Kidney epithelial cell (primary cell): ENCODE data around the genes CEBPE, SLC22A17 and EFS.

- RAMPAGE, long total RNA: no peak
- RRBS: 92% methylated on average over 1 of the region's 11 CpGs
Observed at GRCh38 chr14:23119120-23119995, at the start of gene CEBPE. Gene CEBPE (minus strand): TSS chr14:23119255.

- RAMPAGE, long total RNA: no peak
- RRBS: no CpG with 5 or more reads among the region's 8 CpGs
Observed at GRCh38 chr14:23121295-23121886, 2.3 kb upstream of the CEBPE start.

DNA sequence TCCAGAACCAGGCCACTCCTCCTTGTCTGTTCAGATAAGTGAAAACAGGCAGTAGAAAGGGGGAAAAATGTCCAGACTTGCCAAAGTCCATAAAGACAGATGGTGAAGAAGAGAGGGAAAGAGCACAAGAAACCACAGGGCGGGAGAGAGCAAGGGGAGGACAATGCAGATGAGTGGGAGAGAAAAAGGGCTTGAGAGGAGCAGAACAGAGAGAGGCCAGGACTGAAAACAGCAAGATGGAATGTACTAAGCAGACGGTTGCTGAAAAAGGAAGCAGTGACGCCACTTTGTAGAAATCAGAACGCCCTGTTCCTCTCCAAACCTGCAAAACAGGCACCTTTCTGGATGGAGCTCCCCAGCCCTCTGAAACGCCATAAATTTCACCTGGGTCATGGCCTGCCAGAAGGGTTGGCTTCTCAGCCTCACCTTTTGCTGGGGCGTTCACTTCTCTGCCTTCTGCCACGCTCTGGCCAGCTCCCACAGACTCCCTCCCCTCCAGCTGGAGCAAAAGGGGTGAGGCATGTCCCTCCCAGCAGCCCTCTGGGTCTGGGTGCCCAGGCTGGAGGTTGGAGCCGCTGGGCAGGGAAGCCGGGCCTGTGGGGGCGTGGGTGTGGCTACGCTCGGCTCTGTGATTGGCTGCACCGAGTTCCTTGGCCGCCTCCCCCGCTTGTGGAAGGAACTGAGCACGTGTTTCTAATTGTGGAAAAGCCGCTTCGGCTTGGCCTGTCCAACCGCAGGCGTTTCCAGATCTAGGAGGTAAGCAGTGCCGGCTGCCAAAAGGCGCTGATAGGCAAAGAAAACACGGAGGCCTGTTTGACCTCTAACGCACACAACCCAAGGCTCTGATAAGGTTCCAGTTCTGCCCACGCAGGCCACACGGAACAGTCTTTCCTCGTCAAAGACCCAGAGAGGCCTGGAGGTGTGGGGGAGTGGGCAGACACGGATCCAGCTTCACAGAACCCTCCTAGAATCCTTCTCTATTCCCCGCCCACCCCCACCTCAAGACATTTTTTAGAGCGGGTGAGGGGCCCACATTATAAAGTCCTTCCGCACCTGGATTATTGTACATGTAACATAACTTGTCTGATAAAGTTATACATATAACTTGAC lies 29.3 kb downstream of the SLC7A8 start:
- RAMPAGE, long total RNA: no peak
- RRBS: no CpG with 5 or more reads among the region's 31 CpGs

- RAMPAGE, long total RNA: no peak
Observed at GRCh38 chr14:23245214-23245677, 7.5 kb downstream of the RNF212B start.

- RAMPAGE, long total RNA: no peak
- RRBS: no CpG with 5 or more reads among the region's 7 CpGs
Observed at GRCh38 chr14:23275294-23275968, 10.5 kb downstream of the HOMEZ start.

DNA sequence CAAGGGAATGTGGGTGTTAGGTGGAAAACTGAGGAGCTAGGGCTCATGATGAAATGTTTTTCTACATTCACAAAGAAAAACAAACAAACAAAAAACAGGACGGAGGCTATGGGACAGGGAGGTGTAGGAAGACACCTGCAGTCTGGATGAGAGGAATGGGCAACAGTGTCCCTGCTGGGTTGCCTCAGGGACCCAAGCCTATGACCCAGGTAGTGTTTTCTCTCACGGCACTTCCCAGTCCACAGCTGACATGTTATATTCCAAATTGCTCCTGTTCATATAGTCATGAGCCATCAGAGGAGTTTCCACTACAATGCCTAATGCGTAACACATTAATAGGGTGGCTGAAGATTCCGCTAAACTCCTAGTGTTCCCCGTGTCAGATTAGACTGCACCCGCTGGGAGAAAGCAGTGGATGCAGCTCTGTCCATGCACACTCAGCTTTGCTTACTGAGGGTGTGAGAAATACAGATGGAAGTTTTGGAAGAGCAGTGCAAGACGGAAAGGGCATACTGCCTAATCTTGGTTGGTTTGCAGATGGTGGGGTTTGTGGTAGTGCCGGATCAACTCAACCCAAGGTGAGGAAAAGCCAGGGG lies 5.7 kb downstream of the PPP1R3E start:
- RAMPAGE, long total RNA: no peak
- RRBS: no CpG with 5 or more reads among the region's 8 CpGs

DNA sequence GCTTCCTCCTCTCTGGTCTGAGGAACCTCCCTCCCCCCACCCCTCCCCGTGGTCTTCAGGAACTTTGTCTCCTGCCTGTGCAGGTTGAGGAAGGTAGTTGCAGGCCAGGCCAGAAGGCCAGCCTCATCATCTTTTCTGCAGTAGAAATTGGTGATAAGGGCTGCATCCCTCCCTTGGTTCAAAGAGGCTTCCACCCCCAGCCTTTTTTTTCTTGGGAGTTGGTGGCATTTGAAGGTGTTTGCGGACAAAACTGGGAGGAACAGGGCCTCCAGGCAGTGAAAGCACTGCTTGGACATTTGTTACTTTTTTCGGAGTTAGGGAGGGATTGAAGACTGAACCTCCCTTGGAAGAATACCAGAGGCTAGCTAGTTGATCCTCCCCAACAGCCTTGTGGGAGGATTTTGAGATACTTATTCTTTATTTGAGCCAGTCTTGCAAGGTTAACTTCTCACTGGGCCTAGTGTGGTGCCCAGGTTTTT lies 3.1 kb downstream of the PABPN1 start:
- RAMPAGE, long total RNA: no peak
- RRBS: no CpG with 5 or more reads among the region's 3 CpGs

- RAMPAGE, long total RNA: no peak
- RRBS: 1% methylated on average over 8 of the region's 60 CpGs
Observed at GRCh38 chr14:23352296-23353302, at the start of gene SLC22A17. Gene SLC22A17 (minus strand): TSS chr14:23352887.

DNA sequence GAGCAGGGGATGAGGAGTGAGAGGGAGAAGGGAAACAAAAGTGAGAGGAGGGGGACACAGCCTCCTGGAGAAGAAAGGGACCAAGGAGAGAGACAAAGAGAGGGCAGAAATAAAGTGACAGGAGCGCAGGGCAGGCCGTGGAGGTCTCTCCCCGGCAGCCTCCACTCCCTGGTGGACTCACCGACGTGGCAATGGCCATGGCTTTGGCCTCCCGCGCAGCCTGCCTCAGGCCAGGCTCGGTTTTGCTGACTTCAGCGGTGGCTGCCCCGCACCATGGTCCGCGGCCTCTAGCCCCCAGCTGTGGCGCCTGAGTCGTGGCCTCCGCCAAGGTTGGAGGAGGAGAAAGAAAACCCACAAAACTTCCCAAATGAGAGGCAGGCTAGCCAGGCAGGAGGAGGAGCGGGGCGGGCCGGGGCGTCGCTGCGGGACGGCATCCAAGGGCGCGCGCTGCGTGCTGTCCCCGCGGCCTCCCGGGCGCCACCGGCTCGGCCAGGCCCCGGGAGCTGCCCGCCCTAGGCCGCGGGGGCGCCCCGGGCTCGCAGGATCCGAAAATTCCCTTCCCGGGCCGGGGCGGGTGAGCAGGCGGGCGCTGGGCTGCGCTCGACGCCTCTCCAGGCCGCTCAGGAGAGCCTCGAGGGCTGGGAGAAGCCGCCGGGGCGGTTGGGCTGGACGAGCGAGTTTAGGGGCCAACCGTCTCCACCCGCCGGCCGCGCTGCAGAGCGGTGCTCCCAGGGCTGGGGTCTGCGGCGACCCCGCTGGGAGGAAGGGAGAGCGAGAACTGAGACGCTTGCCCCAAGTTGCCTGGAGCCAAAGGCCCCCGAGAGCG lies at the start of gene EFS:
EFS (minus strand) TSS at position 346 of the 826 bp plus-strand sequence.
- RAMPAGE, long total RNA: no peak
- RRBS: 3% methylated on average over 26 of the region's 68 CpGs

DNA sequence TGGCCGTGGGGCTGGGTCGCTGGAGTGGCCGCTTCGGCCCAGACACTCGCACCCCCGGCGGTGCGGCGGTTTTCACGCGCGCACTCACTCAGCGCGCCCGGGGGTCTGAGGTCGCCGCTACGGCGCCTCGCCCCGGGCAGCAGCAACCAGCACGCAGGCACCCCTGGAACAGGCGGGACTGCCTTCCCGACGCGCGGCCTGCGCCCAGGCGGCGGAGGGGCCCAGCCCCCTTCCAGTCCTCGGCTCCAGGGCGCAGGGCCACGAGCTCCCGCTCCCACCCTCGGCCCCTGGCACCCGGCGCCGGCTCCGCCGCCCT lies 639 bp upstream of the EFS start:
- RAMPAGE, long total RNA: no peak
- RRBS: 2% methylated on average over 16 of the region's 40 CpGs

- RAMPAGE, long total RNA: no peak
- RRBS: no CpG with 5 or more reads among the region's 5 CpGs
Observed at GRCh38 chr14:23409300-23409891, 1.3 kb upstream of the MYH6 start.

- RAMPAGE, long total RNA: no peak
- RRBS: no CpG with 5 or more reads among the region's 8 CpGs
Observed at GRCh38 chr14:23412534-23413175, 4.6 kb upstream of the MYH6 start.

DNA sequence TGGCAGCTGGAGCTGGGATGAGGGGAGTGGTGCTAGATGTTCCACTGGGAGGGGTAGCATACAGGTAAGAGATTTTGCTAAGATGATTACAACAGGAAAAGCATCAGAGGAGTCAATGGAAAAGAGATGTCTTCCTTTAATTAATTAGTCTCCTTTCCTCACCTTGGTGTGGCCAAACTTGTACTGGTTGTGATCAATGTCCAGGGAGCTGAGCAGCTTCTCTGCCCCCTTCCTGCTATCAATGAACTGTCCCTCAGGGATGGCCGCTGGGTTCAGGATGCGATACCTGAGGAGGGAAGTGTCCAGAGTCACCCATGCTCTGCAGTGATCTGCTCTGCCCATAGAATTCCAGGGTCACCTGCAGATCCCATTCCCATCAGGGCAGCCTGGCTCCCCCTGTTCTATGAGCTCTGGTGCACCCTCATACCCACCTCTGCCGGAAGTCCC lies 9.9 kb downstream of the MYH7 start:
- RAMPAGE, long total RNA: no peak
- RRBS: no CpG with 5 or more reads among the region's 3 CpGs

DNA sequence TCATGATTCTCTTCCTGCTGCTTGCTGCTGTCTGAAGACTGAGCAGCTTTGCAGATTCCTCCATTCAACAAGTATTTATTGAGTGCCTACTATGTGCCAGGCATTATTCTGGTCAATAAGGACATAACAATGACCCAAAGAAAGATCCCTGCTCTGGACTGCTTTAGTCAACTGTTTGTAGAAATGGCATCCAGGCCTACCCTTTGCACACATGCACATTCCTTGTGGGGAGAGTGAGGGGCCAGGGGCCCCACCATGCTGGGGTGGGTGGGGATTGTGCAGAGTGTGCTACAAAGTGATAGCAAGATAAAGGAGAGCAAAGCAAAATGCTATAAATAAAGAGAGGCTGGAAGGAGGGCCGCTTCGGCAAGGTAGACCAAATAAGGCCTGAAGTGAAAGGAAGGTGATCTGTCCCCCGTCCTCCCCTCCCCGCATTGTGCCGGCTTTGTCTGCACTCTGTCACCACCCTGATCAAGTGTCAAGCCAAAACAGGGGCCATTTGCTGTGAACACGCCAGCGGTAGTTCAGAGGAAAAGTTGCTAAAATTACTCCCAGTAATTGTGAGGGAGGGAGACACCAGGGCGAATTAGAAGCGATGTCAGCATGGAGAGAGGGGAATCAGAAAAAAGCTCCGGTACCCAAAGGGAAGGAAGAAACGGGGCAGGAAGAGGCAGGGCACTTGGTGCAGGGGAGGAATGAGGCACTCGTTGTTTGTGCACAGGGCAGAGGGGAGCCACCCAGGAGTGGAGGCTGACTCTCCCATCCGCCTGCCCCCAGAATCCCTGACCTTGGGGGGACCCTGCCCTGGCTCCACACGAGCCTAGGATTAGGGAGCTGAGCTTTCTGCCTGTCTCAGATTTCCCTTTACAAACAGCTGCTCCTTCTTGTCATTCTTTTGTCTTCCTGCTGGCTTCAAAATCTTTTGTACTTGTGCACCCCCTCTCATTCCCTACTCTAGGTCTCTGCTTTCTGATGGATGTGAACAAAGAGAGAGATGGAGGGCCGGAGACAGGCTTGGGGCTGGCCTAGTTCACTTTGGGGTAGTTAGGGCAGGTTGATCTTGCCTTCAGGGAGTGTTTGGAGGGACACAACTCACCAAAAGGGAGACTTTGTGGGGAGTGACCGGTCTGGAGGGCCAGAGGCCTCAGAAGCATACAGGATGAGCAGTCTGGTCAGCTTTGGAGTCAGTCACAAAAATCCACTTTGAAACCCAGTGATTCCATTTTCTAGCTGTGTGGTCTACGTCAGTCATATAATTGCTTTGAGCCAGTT lies 2.9 kb upstream of the MYH7 start:
- RAMPAGE, long total RNA: no peak
- RRBS: no CpG with 5 or more reads among the region's 17 CpGs

- RAMPAGE, long total RNA: no peak
- RRBS: no CpG with 5 or more reads among the region's 10 CpGs
Observed at GRCh38 chr14:23442457-23443335, 7.2 kb upstream of the MYH7 start.

DNA sequence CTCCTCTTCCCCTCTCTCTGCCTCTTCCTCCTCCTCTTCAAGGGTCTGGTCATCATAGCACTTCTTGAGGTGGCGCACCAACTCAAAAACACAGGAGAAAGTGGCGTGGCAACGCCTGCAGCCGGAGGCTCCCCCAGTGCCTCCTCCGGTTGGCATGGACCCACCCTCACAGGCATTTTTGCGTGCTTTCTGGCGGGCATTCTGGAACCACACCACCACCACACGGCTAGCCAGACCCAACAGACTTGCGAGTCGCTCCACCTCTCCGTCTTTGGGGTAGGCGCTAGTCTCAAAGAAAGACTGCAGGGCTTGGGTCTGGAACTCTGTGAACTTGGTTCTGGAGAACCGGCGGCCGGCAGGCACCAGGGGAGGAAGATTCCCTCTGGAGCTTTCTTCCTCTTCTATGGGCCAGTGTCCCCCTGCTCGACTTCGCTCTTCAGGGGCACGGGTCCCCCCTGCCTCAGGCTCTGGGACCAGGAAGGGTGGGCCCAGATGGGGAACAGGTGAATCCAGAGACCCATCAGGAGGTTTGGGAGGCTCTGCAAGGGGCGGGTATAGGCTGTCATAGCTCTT lies 26.7 kb downstream of the ZFHX2 start:
- RAMPAGE, long total RNA: no peak
- RRBS: no CpG with 5 or more reads among the region's 19 CpGs

DNA sequence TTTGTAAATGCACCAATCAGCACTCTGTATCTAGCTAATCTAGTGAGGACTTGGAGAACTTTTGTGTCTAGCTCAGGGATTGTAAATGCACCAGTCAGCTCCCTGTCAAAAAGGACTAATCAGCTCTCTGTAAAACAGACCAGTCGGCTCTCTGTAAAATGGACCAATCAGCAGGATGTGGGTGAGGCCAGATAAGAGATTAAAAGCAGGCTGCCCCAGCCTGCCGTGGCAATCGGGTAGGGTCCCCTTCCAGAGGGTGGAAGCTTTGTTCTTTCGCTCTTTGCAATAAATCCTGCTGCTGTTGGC lies 2.9 kb upstream of the JPH4 start:
- RAMPAGE, long total RNA: no peak
- RRBS: no CpG with 5 or more reads among the region's 4 CpGs

- RAMPAGE, long total RNA: no peak
- RRBS: no CpG with 5 or more reads among the region's 14 CpGs
Observed at GRCh38 chr14:24007300-24007743, 18.6 kb downstream of the DHRS4L2 start.

DNA sequence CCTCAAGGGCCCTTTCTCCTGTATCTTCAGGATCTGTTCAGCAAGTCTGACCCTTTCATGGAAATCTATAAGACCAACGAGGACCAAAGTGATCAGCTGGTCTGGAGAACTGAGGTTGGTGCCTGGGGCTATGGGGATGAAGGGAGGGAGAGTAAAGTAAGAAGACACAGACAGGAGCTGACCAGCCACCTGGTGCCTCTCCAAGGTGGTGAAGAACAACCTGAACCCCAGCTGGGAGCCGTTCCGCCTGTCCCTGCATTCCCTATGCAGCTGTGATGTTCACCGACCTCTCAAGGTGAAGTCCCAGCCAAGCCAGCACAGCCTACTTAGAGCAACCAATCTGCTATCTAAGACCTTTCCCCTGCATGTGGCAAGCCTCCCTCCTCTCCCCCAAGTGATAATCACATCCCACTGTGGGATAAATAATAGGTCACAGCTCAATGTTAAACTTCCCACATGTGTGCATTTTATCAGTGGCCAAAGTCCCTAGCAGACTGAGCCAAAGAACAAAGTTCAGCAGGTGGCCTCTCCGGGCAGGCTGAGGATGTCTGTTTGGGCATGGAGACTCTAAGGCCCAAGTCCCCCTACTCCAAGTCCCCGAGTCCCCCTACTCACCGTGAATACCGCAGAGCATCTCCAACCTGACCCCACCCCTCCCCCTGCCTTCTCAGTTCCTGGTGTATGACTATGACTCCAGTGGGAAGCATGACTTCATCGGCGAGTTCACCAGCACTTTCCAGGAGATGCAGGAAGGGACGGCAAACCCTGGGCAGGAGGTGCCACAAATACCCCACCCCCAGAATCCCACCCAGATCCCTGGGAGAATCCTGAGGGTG lies 3.4 kb downstream of the CPNE6 start:
- RAMPAGE, long total RNA: no peak
- RRBS: no CpG with 5 or more reads among the region's 11 CpGs

GRCh38 chr14:24113297-24113641 lies 1.3 kb upstream of the DCAF11 start:
- RAMPAGE, long total RNA: no peak
- RRBS: no CpG with 5 or more reads among the region's 10 CpGs